ENCODE results near the genes PBX2, BRD2 and UQCC2.

DNA sequence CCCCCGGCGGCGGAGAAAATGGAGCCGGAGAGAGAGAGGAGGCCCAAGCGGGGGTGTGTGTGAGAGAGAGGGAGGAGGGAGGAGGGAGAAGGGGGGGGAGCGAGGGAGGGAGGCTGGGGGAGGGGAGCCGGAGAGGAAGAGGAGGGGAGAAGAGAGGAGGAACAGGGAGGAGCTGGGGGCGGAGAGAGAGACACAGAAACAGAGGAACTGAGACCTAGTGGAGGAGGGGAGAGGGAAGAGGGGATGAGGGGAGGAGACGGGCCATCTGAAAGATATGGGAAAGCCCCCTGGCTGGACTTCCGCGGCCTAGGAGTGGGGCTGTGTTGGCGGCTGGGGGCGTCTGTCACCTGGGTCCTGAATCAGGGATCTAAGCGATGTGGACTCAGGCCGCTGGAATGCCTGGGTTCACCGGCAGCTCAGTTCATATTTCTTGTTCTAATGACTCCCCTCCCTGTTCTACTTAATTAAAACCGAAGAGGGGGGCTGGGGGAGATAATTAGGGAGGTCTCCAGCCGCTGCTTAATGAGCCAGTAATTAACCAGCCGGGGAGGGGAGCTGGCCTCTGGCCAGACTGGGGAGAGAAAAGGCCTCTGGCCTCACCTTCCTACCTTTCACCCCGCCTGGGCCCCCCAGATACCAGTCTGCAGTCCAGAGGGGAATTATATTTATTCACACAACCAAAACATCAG lies at the start of gene PBX2:
TSS of gene PBX2 (minus strand) at position 84 of the 689 bp plus-strand sequence.
- PRO-cap, result bidirectional peak, plus-strand start at position 164 of the sequence, minus-strand start at position 55 of the sequence

GRCh38 chr6:32191625-32192377 lies 642 bp downstream of the GPSM3 start:
- PRO-cap, result no peak

GRCh38 chr6:32796647-32797404 lies 20.0 kb downstream of the HLA-DOB start:
- PRO-cap, result no peak

- PRO-cap, result no peak
These were observed 10.1 kb upstream of the HLA-DOB start for GRCh38 chr6:32826582-32827655.

DNA sequence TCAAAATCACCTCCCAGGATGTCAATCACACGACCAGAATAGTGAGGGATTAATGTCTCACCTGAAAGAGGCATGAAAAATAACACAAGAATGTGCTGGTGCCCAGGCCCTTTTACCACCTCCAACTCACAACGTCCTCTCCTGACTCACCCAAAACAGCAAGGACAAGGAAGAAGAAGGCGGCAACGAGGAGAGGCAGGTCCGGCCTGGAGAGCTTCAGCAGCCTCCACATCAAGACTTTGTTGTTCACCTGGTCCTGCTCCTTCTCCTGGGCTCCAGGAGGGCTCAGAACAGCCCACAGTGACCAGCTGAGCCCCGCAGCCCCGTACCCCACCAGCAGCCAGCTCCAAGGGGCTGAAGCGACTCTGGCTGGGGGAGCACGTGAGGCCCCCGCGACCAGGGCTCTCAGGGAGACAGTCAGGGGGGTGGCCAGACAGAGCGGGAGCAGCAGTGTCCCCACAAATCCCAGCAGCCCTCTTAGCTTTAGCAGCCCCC lies 901 bp downstream of the TAP2 start:
- PRO-cap, result unidirectional peak, plus-strand start at position 161 of the sequence

DNA sequence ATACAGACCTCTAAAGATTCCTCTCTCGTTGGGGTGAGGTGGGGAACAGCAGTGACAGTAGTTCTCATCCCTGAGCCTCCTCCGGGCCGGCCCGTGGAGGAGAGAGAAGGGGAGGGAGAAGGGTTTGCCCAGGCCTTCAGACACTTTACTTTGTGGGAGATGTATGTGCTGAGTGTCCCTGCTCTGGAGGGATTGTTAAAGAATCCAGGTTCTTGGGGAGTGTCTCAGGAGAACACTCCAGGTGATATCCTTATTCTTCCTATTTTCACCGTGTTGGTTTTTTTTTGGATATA lies 41.0 kb downstream of the PSMB9 start:
- PRO-cap, result no peak

- PRO-cap, result no peak
These were observed 3.6 kb downstream of the HLA-DMA start for GRCh38 chr6:32949274-32949657.

GRCh38 chr6:32967928-32968718 lies at the start of gene BRD2:
TSS of gene BRD2 (plus strand) at chr6:32968594.
- PRO-cap, result unidirectional peak, plus-strand start at chr6:32968109; bidirectional peak, plus-strand start at chr6:32968590, minus-strand start at chr6:32968491

GRCh38 chr6:33203690-33204624 lies 498 bp upstream of the HSD17B8 start:
- PRO-cap, result no peak

DNA sequence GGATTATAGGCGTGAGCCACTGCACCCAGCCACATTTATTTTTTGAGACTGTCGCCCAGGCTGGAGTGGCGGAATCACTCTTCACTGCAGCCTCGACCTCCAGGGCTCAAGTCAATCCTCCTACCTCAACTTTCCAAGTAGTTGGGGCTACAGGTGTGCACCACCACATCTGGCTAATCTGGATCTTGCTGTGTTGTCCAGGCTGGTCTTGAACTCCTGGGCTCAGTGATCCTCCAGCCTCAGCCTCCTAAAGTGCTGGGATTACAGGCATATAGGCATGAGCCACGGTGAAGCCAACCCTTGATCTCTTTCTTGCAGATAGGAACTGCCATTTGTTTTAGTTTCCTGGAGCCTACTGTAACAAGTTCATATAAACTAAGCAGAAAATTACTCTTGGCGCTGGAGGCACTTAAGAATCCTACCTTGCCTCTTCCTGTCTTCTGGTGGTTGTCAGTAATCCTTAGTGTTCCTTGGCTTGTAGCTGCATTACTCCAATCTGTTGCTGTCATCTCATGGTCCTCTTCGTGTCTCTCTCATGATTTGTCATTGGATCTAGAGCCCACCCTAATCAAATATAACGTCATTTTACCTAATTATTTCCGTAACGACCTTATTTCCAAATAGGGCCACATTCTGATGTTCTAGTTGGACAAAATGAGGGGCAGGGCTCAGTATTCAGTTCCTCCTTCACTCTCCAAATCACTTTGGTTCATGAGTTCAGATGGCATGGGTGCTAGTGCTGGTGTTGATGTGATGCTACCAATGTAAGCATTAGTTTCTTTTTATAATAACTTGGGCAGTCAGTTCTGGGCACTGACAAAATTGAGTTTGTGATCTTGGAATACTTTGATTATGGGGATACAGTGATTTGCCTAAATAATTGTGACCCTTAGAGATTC lies 2.5 kb upstream of the B3GALT4 start:
- PRO-cap, result no peak

GRCh38 chr6:33298041-33298549 lies 647 bp downstream of the RGL2 start:
- PRO-cap, result bidirectional peak, plus-strand start at chr6:33298123, minus-strand start at chr6:33298069; bidirectional peak, plus-strand start at chr6:33298303, minus-strand start at chr6:33298280

DNA sequence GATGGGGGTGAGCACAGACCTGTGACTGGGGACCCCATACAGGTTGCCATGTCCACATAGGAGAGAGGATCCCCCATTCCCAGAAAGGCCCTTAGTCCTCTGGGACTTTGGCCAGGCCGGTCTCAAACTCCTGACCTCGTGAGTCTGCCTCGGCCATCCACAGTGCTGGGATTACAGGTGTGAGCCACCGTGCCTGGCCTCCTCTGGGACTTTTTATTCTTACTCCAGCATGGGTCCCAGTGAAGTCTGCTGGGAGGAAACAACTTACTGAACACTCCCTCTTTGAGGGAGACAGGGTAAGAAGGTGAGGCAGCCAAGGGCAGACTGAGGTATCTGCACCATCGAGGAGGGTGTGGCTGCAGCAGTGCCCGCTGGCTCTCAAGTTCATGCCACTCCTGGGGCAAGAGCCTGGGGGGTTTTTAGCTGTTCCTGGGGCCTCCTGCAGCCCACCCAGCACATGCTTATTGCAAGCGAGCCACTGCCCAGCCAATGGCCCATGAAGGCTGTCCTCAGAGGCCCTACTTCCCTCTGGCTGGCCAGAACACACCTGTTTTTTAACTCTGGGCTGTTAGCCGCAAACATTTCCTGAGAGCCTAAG lies 2.3 kb downstream of the BAK1 start:
- PRO-cap, result bidirectional peak, plus-strand start at position 322 of the sequence, minus-strand start at position 248 of the sequence

GRCh38 chr6:33623794-33624114 lies 2.6 kb downstream of the ITPR3 start:
- PRO-cap, result unidirectional peak, minus-strand start at chr6:33623995

- PRO-cap, result no peak
These were observed 35.7 kb downstream of the ITPR3 start for GRCh38 chr6:33656779-33657247.

- PRO-cap, result no peak
These were observed 27.6 kb downstream of the UQCC2 start for GRCh38 chr6:33683722-33684560.

DNA sequence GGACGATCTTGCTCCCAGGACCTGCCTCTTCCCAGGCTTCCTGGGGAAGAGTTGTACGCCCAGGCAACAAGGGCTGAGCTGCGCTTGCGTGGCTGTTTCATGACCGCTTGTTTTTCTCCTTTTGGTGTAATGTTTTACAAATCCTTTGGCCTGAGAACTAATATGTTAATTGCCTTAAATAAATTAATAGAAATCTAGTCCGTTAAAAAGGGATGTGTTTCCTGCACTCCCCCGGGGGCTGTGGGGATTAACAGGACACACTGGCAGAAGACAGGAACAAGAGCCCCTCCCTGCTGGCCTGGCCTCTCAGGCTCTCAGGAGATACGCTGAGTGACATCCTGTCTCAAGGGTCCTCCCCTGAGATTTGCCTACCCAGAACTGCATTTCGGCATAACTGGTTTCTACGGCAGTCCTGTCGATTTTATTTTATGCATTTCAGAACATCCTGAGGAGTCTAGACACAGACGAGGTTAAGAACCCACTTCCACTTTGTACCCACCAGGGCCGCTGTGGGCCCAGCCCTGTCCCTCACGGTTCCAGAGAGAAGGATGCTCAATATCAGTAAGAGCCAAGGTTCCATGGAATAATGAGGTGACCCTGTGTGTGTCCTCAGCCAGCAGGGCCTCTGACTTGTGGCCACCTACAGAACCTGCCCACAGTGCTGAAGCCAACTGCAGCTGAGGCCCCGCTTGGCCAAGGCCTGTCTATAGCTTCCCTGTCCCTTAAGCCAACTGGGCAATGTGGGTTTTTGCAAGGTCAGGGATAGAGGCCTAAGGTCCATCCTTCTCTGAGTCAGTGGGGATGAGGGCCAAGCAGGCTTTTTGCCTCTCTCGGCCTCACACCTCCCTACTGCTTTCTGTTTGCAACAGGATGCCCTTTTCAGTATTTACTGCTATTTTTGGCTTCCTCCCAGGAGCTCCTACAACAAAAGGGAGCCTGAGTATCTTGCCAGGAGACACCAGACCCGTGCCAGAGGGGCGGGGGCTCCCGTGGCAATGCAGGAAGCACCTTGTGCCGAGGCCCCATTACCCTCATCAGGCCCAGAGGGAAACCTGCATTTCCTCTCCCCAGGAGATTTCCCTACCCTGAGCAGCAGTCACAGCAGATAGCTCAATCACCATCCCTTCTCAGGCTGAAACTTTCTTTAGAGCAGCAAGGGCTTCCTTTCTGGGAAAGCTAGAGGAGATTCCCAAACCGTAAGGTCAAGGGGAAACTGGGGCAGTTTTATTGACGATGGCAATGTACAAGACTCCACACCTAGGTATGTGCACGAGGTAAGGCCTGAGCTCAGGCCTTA lies 14.7 kb downstream of the UQCC2 start:
- PRO-cap, result no peak

GRCh38 chr6:33704613-33705007 lies 6.9 kb downstream of the UQCC2 start:
- PRO-cap, result no peak

GRCh38 chr6:33711217-33712402 lies at the start of gene UQCC2:
TSS of gene UQCC2 (minus strand) at chr6:33711700.
- PRO-cap, result bidirectional peak, plus-strand start at chr6:33711876, minus-strand start at chr6:33711696

DNA sequence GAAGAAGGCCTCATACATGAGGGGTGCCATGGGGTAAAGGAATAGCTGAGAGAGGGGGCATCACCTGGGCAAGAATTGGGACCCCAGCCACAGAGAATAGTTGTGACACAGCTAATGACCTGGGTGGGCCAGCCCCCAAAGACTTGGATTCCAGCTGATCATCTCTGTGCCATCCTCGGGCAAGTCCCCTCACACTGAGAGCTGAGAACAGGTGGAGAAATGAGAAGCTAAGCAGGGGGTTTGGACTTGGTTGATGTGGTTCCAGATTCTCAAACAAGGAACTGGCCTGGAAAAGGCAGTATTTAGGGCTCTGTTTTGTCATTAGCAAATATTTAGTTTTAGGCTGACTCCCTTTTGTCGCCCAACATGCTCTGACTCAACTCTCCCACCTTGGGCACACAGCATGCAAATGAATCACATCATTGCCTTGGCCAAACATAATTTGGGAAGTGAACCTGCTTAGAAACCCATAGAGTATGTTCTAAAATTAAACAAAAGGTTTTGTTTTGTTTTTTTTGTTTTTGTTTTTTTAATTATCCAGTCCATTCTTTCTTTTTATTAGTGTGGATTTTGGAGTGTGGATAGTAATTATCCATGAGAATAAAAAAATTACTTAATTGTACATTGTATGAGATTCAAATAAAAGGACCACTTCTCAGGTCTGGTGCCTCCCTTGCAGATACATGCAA lies 9.5 kb upstream of the UQCC2 start:
- PRO-cap, result no peak

GRCh38 chr6:33843501-33844291 lies 39.9 kb upstream of the MLN start:
- PRO-cap, result no peak